ENCODE measurements around the gene GSTM5.

- CAGE, long polyA plus RNA = no peak
- RRBS = no CpG with 5 or more reads among the region's 8 CpGs
Observed at GRCh38 chr1:109259595-109260512, 10.5 kb downstream of the CELSR2 start.

DNA sequence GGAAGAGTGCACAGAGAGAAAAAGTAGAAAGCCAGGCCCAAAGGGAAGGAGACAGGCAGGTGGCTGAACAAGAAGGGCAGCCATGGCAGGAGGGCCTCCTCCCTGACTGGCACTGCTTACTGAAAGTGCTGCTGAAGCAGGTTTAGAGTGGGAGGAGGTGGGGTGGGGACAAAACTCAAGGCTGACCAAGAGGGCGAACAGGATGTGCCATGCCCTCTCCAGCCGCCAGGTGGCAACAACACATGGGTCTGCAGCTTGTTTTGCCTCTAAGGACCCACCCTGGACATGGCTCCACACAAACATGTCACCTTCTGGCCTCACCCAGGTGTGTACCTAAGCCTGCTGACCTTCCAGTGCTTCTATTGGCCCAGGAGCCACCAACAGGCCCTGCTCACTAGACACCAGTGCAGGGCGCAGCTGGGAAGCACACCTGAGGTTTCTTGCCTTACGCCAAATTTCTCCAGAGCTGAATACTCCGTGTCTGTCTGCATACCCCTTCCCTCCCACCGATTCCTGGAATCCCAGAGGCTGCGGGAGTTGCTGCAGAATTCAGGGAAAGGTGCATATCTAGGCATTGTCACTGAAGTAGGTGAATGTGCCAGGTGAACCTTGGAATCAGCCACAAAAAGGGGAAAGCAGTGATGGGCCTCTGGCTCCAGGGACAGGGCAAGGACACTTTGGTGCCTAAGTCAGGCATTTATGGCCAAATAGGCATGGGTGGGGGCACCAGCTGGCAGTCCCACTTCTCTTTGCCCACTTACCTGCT lies 5.4 kb downstream of the PSRC1 start:
- CAGE, long polyA plus RNA = no peak
- RRBS = no CpG with 5 or more reads among the region's 7 CpGs

DNA sequence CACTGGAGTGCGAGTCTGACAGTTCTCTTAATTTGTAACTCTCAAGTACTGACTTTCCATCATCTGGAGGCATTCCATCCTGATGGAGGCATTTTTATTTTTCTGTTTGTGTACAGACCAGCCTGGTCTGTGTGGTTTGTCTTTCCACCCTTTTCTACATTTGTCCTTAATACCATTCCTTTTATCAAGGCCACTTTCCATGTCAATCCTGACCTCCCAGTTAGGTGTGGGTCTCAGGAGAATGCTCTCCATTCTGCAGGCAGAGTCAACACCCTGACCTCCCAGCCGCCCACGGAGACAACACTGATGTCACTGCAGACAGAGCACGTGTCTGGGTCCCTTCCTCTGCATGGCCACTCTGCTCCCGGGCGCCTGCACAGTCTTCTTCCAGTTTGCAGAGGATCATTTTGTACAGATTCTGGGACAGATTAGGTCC lies 8.3 kb downstream of the MYBPHL start:
- CAGE, long polyA plus RNA = no peak
- RRBS = no CpG with 5 or more reads among the region's 6 CpGs

DNA sequence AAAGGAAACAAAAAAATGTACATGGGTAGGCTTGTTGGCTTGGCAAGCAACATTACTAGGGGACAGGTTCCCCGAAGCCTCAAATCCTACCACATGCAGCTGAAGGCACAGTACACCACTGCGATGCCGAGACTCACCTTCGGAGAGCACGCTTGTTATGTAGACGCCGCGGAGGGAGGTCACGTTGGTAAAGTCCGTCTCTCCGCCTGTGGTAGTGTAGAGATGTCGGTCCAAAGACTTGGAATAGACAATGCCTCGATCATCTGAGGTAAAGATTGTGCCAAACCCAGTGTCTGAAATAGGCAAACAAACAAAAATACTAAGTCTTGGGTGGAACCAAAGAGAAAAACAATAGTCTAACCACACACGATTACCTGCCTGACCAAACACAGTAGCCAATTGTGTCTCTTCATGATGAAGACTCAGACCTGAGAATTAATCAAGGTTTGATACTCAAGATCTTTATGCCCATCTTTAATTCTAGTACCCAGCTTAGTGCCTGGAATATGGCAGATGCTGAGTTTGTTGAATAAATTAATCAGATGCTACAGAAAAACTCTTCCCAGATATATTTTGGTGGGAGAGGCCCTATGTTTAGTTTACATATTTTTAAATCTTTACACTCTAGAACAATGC lies 33.9 kb upstream of the MYBPHL start:
- CAGE, long polyA plus RNA = no peak
- RRBS = no CpG with 5 or more reads among the region's 14 CpGs

DNA sequence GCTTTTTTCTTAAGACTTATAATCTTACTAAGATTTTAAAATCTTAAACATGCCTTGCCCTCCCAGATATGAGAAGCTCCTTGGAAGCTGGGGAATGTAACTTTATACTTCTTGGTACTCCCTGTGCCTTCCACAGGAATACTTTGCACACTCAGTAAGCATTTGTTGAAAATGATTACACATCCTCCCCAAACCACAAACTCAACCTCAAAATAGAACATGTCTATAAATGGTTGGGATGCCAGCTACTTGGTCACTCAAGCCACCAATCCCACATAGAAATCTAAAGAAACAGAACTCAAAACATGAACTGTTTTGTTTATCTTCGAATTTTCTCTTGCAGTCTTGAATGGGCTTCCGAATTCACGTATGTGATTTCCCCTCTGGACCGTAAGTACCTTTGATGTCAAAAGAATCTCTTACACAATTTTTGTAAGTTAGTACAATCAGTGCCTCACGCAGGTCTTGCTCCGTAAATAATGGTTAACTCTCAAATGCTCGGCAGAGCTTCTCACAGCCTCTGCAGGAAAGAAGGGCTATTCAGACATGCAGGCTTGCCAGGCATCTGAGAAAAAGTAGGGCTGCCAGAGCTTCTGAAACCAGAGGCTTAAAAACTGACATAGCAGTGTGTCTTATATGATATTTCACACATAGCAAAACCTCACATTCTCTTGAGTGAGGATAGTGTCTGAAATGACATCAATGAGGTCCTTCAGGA lies 26.9 kb downstream of the SORT1 start:
- CAGE, long polyA plus RNA = no peak
- RRBS = no CpG with 5 or more reads among the region's 7 CpGs

GRCh38 chr1:109426499-109427116 lies 360 bp upstream of the PSMA5 start:
- CAGE, long polyA plus RNA = no peak
- RRBS = 3% methylated on average over 8 of the region's 31 CpGs

- CAGE, long polyA plus RNA = no peak
- RRBS = 0% methylated on average over 4 of the region's 14 CpGs
Observed at GRCh38 chr1:109509216-109509445, 396 bp downstream of the AMIGO1 start.

GRCh38 chr1:109546714-109547474 lies 1.5 kb upstream of the GNAI3 start:
- CAGE, long polyA plus RNA = no peak
- RRBS = no CpG with 5 or more reads among the region's 5 CpGs

- CAGE, long polyA plus RNA = no peak
- RRBS = 42% methylated on average over 4 of the region's 17 CpGs
Observed at GRCh38 chr1:109623333-109624385, 4.0 kb downstream of the AMPD2 start.

DNA sequence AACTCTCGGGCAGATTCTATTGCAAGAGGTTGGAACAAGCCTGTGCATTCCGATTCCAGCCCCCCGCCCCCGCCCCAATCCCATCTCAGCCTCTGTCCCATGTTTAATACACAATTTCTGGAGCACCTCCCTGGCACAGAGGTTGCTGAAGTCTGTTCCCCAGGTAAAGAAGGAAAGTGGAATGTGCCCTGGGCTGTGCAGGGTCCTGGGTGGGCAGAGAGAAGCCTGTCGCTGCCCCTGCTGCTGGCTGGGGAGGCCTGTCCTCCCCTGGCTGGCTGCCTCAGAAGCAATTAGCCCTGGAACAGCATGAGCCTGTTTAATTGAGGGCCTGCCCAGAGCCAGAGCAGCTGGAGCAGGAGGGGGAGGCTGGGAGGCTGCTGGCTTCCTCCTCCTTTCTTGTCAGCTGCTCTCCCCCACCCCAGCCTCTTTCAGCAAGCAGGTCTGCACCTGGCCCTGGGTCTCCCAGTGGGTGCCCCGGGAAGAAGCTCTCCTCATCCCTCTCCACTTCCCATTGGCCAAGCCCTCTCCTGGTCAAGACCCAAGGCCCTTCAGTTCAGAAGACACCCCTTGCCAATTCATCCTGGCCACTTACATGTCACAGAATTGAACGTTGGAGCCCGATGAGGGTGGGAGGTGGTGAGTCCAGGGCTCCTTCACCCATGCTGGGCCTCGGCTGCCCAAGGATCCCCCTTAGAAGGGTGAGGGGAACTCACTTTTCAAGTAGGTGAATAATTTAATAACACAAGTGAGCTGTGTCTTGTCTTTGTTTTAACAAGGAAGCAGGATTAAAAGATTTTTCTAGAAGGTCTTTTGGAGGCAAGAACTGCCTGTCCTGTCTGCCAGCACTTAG lies 13.1 kb downstream of the AMPD2 start:
- CAGE, long polyA plus RNA = no peak
- RRBS = no CpG with 5 or more reads among the region's 9 CpGs

DNA sequence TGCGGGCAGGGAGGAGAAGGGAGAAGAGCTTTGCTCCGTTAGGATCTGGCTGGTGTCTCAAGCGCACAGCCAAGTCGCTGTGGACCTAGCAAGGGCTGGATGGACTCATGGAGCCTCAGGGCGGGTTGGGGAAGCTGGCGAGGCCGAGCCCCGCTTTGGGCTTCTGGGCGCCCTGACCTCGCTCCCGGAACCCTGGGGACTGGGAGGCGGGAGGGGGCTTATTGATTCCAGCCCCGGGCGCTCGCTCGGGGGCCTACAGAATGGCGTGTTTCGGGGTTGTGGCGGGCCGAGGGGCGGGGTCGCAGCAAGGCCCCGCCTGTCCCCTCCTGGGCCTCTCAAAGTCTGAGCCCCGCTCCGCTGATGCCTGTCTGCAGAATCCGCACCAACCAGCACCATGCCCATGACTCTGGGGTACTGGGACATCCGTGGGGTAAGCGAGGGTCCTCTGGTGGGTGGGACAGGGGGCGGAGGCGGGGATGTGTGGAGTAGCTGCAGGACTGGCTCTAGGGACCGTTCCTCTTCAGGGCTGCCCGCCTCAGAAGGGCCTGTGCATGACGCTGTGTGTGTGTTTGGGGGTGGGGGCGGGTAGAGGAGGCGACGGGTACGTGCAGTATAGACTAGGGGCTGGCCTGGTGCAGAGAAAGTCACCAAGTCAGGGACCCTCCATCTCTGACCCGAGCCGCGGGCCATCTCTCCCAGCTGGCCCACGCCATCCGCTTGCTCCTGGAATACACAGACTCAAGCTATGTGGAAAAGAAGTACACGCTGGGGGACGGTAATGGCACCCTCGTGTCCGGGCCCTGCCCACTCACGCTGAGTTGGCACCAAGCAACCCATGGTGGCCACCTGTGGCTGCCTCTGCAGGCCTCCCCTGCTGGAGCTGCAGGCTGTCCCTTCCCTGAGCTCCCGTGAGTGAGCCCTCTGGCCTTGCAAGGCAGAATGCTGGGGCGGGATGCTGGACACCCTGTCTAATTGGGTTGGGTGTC lies at the start of gene GSTM5:
GSTM5 (plus strand) TSS at position 333 of the 986 bp plus-strand sequence.
- CAGE, long polyA plus RNA = no peak
- RRBS = 21% methylated on average over 3 of the region's 49 CpGs

GRCh38 chr1:109766075-109766600 lies 2.4 kb upstream of the EPS8L3 start:
- CAGE, long polyA plus RNA = no peak
- RRBS = no CpG with 5 or more reads among the region's 11 CpGs

DNA sequence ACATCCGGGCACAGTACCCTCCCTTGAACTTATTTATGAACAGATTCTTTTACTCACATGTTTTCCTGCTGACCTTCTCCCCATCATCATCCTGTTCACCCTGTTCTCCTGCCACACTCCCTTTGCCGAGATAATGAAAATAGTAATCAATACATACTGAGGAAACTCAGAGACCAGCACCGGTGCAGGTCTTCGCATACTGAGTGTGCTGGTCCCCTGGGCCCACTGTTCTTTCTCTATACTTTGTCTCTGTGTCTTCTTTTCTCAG lies 3.5 kb upstream of the EPS8L3 start:
- CAGE, long polyA plus RNA = no peak
- RRBS = no CpG with 5 or more reads among the region's 4 CpGs

DNA sequence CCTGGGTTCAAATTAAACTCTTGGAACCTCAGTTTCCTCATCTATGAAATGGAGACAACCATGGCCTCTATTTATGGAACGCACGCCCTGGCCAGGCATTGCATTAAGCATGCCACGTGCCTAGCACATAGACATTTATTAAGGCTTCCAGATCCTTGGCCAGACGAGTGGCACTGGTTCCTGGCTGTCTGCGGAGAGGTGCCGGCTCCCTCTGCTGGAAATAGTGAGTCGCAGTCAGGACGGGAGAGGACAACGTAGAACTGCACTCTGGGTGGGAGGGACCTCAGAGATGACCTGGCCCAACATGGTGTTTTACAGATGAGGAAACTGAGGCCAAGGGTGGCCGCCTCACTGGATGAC lies 9.9 kb upstream of the EPS8L3 start:
- CAGE, long polyA plus RNA = no peak
- RRBS = no CpG with 5 or more reads among the region's 10 CpGs

DNA sequence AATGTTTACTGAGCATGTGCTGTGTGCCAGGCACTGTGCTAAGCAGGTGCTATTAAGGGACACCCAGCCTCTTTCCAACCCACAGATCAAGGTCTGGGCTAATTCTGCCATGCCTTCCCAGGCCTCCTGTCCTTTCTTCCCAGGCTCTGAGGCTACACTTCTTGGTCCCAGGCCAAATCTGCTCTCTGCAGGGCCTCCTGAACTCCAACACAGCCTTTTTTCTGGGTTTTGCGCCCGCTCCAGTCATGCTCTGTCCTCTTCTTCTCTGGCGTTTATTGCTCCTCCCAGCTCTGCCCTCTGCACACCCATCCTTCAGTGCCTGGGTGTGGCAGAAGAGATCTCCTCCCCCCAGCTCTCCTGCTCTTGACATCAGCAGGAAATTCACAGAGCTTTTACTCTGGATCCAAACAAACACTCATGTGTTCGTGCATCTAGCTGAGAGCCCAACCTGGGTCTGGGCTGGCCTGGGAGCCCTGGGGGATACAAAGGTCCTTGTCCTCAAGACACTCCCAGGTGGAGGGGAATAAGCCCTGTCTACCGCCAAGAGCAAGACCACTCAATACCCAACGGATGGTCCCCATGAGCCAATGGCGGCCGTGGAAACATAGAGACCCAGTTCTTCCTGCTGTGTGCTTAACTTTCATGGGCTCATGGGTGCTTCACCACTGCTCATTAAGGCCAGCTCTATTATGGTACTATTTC lies 22.9 kb upstream of the EPS8L3 start:
- CAGE, long polyA plus RNA = no peak
- RRBS = no CpG with 5 or more reads among the region's 8 CpGs

DNA sequence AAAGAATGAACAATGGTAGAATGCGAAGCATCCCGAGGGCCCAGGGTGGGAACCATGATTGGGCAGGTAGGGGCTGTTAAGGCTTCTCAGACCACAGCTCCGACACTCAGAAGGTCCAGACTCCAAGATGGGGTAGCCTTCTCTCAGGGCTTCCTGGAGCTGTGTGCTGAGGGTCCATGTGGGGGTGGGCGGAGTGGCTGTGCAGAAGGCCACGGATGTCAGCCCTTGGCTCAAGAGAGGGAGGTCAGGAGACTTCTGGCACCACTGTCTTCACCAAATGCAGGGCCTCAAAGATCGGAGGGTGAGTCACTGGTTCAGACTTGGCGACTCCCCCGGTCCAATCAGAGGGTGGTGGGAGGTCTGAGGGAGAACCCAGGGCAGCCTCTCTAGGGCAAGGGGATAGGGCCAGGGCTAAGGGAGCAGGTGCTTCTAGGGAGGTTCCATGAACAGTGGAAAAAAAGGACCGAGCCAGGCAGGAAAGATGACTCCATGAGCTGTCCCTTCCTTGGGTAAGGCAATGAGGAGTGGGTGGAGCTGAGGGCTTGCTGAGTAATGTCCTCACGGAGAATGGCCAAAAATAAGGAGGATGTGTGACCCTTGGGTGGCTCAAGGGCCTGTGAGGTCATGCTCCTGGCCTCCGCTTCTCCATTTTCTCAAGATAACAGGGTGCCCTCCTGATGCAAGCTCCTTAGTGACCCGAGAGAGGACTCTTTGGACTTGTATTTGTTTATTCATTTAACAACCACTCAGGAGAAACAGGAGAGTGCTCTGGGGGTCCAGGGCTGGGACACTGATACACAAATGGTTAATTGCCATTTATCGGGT lies 58.5 kb upstream of the EPS8L3 start:
- CAGE, long polyA plus RNA = no peak
- RRBS = no CpG with 5 or more reads among the region's 13 CpGs

DNA sequence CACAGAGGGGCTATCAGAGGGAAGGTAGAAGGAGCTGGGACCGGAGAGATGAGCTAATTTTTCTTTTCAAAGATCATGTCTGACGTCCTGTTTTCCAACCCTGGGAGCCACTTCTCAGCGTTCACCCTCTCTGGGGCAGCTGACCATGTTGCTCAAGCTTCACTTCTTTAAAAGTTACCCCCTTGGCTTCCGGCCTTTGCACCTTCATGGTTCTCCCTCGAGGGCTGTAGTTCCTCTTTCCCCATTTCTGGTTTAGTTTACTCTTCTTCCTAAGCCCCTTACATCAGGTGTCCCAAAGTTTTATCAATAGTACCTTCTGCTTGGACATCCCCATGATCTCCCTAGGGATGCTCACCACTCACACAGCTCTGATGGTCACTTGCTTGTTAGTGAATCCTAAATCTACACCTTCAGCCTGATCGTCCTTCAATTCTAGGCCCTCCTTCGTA lies 23.8 kb upstream of the CSF1 start:
- CAGE, long polyA plus RNA = no peak
- RRBS = no CpG with 5 or more reads among the region's 7 CpGs

DNA sequence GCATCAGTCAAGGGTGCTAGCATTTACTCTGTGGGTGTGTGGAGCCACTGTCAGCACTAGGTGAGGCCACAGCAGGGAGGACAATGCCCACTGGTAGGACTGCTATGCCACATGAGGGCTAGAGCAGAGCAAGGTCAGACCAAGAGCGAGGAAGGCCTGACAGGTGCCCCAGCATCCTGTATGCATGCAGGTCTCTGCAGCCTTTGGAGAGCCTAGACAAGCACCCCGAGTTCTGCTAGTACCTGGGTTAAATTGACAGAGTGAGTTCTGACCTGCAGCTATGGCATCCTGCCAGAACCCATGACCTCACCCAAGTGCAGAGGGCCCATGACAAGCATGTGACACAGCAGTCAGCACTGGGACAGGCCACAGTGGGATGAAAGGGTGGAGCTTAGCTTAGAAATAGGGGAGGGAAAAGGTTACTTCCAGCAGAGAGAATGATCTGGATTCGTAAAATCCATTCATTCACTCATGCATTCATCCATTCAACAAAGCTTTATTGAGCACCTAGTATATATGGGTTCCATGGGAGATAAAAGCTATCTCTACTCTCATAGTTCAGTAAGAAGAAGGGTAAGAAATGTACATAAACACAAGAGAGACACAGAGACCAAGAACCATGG lies 9.0 kb upstream of the CSF1 start:
- CAGE, long polyA plus RNA = no peak
- RRBS = no CpG with 5 or more reads among the region's 3 CpGs

- CAGE, long polyA plus RNA = no peak
- RRBS = no CpG with 5 or more reads among the region's 6 CpGs
Observed at GRCh38 chr1:109904475-109905024, 6.1 kb upstream of the CSF1 start.

- CAGE, long polyA plus RNA = no peak
- RRBS = no CpG with 5 or more reads among the region's 6 CpGs
Observed at GRCh38 chr1:110035448-110035685, 943 bp downstream of the STRIP1 start.